Foreskin keratinocyte (primary cell): ENCODE measurements around the genes GUCY2C and PLEKHA5.

GRCh38 chr12:14695751-14696853 is at the start of gene GUCY2C:
Gene GUCY2C, minus strand, starts transcription at chr12:14696599.
- RAMPAGE, total RNA, result no peak

GRCh38 chr12:14777140-14777837 is 3.1 kb downstream of the H2AJ start:
- RAMPAGE, total RNA, result no peak

DNA sequence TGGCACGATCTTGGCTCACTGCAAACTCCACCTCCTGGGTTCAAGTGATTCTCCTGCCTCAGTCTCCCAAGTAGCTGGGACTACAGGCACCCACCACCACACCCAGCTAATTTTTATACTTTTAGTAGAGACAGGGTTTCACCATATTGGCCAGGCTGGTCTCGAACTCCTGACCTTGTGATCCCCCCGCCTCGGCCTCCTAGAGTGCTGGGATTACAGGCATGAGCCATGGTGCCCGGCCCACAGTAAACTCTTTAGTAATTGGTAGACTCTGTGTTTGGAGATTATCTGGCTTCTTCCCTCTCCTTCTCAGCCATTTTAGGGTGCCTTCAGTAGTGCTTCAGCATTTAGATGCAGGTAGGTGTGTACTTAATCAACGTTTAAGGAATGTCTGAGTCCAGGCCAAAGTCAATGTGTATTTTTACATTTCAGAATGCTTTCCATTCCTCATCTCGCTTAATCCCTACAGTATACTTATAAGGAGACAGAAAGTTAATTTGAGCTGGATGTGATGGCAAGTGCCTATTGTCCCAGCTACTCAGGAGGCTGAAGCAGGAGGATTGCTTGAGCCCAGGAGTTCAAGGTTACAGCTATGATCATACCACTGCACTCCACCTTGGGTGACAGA is 20.4 kb upstream of the MGP start:
- RAMPAGE, total RNA, result no peak

- RAMPAGE, total RNA, result no peak
These were observed 13.6 kb downstream of the ERP27 start for GRCh38 chr12:14924693-14925189.

GRCh38 chr12:14952190-14952994 is 9.0 kb downstream of the ARHGDIB start:
- RAMPAGE, total RNA, result no peak

DNA sequence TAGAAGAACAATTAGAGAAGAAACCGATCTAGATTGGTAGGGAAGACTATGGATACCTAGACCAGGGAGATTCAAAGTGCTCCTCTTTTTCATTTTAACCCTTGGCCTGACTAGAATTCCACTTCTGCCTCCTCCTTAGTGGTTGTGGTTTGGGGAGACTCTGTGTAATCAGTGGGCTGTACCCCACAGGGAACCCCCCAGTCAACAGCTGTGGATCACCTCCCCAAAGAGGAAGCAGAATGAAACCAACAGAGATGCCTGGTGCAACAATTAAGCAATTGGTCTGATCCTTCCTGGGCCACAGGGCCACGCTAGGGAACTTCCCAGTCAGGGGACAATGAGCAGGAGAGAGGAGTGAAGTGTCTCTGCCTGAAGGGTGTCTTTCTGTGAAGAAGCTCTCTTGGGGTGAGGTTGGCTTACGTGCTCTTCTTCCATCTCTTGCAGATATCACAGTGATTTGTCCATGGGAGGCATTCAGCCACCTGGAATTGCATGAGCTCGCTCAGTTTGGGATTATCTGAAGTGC is 8.2 kb downstream of the PDE6H start:
- RAMPAGE, total RNA, result no peak

- RAMPAGE, total RNA, result no peak
These were observed 2.5 kb upstream of the RERG start for GRCh38 chr12:15223617-15224123.

GRCh38 chr12:15698145-15698830 is 90.9 kb downstream of the EPS8 start:
- RAMPAGE, total RNA, result no peak

DNA sequence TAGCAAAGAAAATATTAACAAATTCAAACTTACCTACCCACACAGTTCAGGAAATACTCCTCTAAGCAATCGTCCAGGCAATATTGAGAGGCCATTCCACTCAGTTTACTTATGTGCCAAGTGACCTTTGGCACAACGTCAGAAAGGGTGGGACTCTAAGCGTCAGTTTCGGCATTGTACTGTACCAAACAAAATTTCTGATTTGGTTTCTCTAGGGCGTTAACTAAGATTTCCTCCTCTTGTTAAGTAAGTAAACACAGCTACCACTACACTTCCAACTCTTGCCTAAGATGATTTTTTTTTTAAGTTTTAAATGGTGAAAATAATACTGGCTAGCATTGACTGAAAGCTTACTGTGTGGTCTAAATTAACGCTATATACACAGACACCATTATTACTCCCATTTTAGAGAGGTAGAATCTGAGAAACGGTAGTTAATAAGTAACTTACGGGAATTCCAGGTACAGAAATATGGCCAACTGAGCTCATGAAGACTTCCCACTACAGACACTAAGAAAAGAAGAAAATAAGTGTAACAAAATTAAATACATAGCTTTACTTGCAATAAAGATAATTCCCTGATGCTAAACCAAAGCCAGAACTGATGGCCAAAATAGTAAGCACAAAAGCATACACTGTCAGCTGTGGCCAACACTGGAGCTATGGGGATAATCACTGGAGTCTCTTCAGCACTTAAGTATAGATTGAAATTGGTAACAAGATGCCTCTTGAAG is 76.2 kb downstream of the EPS8 start:
- RAMPAGE, total RNA, result no peak

- RAMPAGE, total RNA, result no peak
These were observed 42.6 kb downstream of the EPS8 start for GRCh38 chr12:15746288-15747335.

- RAMPAGE, total RNA, result no peak
These were observed 81.1 kb downstream of the DERA start for GRCh38 chr12:15992106-15992734.

- RAMPAGE, total RNA, result no peak
These were observed 81.6 kb downstream of the DERA start for GRCh38 chr12:15992735-15993057.

DNA sequence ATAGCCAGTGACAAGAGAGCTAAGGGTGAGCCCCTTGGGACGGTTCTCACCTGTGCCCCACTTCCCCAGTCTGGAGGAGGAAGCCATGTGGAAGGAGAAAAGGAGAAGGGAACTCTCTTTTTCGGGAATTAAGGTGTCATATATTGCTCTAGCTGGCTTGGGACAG is 742 bp downstream of the MGST1 start:
- RAMPAGE, total RNA, result no peak

DNA sequence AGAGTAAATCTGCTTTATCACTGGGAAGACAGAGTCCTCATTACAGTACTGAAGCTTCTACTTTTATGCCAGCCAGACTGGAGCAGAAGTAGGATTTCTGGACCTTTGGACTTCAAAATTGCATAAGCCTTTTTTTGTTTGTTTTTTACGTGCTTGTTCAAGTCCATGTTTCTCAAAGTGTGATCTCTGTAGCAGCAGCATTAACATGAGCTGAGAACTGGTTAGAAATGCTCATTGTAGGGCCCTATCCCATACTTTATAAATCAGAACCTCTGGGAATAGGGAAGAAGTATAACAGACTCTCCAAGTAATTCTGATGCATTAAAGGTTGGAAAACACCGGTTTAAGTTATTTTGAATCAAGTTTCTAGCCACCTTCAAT is 112.8 kb downstream of the LMO3 start:
- RAMPAGE, total RNA, result no peak

GRCh38 chr12:16586312-16586779 is 19.6 kb downstream of the LMO3 start:
- RAMPAGE, total RNA, result no peak

DNA sequence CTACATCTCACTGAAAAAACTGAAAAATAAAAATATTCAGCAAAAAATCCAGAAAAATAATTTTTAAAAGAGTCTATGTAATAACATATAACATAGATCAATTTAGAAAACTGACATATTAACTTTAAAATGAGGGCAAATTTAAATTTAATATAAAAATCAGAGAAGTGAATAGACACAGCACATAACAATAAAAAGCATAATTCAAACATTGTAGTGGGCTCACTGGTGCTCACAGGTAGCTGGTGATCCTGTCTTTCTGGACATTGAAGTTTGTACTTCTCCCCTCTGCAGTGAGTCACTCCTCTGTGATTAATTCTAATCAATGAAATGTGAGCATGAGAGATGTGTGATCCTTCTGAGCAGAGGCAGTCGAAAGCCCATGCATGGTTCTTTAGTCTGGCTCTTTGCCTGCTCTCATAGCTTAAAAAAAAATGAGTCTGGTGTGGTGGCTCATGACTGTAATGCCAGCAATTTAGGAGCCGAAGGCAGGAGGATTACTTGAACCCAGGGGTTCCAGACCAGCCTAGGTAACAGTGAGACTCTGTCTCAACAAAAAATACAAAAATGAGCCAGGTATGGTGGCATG is 59.0 kb upstream of the RERGL start:
- RAMPAGE, total RNA, result no peak

DNA sequence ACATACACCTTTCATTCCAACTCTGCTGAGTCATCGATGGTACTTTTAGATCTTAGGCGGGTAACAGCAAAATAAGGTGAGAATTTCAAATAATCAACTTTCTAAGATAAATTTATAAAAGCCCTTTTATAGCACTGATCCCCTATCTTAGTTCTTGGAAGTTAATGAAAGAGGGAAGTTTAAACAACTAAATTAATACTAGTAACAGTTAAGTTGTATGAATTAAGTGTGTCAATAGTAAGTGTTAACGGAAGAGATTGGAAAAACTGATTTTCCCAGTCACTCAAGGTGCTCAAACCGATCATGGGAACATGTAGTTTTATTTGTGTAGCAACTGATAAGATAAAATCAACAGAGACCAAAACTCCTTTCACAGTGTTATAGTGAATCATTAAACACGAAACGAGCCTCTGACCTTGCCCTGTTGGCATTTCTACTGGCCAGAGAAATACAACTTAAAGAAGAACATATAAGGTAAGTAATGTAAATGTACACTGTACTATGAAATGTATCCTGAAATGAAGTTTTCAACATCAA is 18.7 kb upstream of the PIK3C2G start:
- RAMPAGE, total RNA, result no peak

- RAMPAGE, total RNA, result no peak
These were observed 63.2 kb upstream of the PLEKHA5 start for GRCh38 chr12:19066219-19066831.

- RAMPAGE, total RNA, result no peak
These were observed at the start of gene PLEKHA5 for GRCh38 chr12:19129105-19130310. Gene PLEKHA5, plus strand, starts transcription at chr12:19129733.

- RAMPAGE, total RNA, result no peak
These were observed 107.2 kb downstream of the PLEKHA5 start for GRCh38 chr12:19236725-19237185.